ENCODE results near the gene GINS3.

GRCh38 chr16:57805246-57805681, 3.0 kb upstream of the KIFC3 start:
- RRBS, result no CpG with 5 or more reads among the region's 7 CpGs

DNA sequence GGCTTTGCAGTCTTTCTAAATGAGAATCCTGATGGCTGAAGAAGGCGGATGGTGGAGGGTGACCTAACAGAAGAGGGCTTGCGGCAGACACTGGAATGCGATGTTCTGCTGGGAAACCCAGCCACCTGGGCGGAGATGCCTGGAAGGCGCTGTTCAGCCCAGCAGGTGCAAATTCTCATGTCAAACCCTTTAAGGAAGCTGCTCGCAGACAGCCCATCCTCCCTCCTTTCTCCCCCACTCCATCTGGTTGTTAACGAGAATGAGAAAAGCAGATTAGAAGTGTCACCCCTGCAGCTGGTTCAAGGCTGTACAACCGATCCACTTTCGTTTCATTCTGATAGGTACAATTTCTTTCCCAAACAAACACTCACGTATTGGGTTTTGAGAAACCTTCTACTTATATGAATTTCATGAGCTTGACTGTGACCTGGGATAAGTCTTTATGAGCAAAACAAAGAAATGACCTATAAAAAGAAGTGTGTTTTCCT, 44.1 kb upstream of the KIFC3 start:
- RRBS, result no CpG with 5 or more reads among the region's 10 CpGs

GRCh38 chr16:57935908-57936269, 35.0 kb downstream of the CNGB1 start:
- RRBS, result no CpG with 5 or more reads among the region's 4 CpGs

GRCh38 chr16:57959735-57960077, 11.2 kb downstream of the CNGB1 start:
- RRBS, result 42% methylated on average over 2 of the region's 8 CpGs

- RRBS, result 49% methylated on average over 32 of the region's 65 CpGs
Measured at GRCh38 chr16:58024239-58025344, 962 bp upstream of the MMP15 start.

GRCh38 chr16:58038284-58038511, 12.6 kb downstream of the MMP15 start:
- RRBS, result no CpG with 5 or more reads among the region's 15 CpGs

DNA sequence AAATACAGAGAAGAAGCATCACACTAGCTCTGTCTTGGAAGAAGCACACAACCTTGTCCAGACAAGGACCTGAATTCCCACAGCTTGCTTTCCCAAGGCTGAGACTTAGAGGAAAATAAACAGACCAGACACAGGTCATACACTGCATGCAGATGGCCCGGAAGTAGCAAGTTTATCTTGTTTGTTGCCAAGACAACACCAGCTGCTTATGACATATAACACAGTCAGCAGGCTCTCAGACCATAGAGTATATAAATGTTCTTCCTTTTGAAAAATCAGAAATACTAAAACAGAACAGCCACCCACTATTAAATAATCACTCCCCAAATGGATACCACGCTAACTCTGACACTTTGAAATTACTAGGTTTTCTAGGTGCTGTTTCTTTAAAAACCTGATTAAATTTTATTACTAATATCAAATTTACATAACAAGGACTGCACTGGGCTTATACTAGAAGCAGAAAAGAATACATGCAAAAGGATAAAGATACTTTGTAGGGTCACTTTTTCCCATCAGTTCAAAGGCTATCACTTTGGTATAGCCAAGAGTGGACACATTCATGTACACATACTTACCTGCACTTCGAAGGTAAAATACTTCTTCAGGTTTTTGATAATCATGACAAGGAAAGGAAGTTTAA, 13.6 kb downstream of the CFAP20 start:
- RRBS, result no CpG with 5 or more reads among the region's 3 CpGs

DNA sequence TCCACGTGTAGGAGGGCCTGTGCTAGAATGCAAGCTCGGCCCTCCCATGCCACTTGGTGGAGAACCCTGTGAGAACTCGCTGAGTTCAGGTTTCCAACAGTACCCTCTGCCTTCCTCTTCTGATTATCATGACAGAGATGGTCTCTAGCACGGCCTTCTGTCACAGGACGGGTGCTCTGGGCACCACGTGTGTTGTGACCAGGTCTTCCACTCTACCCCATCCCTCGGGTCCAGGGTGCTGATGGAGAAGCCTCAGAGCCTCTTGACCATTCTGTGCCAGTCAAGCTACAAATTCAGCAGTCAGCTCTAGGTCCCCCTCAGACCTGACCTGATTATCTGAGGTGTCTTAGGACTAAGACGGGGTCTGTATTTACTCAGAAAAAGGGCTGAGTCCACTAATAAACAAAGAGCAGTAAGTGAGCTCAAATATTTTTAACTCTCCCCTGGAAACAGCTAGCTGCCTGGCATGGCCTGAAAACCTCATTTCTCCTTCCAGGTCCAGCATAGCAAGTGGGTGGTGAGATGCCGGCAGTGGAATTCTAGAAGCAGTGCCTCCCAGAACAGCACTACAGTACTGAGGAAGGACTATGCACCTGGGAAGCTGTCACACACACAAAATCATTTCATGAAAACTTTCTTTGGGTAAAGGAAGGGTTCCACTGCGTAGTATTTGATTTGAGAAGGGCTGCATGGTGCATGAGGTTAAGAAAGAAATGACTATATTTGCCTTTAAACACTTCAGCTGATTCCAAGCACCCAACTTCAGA, 29.4 kb upstream of the CFAP20 start:
- RRBS, result no CpG with 5 or more reads among the region's 10 CpGs

GRCh38 chr16:58318241-58318610, 23.4 kb upstream of the PRSS54 start:
- RRBS, result no CpG with 5 or more reads among the region's 7 CpGs

- RRBS, result no CpG with 5 or more reads among the region's 68 CpGs
Measured at GRCh38 chr16:58392127-58393189, at the start of gene GINS3. Gene GINS3 (plus strand): TSS chr16:58392471.

- RRBS, result no CpG with 5 or more reads among the region's 9 CpGs
Measured at GRCh38 chr16:58433860-58434511, 41.7 kb downstream of the GINS3 start.

DNA sequence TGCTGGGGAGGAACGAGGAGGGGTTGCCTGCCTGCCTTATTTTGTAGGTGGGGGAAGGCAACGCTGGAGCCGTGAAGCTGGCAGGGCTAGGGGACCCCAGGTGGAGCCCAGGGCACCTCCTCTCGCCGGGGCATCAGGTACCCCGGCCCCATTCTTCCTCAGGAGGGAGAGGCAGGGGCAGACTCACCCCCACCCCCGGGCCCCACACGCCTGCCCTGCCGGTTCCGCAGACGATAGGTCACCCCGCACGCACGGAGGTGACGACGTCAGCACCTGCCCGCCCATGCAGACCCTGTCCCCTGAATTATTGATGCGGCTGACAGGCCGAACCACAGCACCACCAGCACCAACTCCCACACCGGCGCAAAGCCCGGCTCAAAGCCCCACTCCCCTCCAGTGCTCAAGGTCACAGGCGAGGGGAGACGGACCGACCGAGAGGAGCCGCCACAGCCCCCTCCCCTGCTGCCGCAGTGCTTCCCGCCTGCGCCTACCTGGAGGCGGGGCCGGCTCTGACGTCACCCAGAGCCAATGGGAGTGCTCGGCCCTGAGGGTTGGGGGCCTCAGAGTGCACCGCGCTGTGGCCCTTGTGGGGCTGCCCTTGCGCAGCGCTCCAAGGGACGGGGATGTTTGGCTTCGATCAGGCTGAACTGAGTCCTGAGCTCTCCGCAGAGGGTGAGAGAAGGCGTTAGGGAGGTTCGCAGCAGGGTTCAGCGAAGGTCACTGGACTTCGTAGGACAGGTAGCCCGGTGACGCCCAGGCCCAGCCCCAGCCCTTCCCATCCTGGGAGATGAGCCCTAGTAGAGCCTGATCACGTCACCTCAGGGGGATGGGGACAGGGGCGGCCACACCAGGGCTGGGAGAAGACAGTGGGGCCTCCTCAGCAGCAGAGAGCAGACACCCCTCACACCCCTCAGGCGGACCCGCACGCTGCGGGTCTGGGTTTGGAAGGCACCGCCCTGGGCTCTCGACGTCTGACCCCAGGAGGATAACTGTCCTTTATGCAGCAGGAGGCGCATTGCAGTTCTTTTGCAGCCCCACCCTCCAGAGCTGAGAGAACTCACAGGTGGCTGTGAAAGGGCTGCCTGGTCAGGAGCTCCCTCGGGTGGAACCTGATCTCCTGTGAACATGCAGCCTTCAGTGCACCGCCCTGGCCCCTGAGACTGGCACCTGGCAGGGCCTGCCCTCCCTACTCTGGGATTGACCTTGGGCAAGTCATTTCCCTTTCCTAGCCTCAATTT, 1.4 kb downstream of the NDRG4 start:
- RRBS, result 17% methylated on average over 2 of the region's 59 CpGs

DNA sequence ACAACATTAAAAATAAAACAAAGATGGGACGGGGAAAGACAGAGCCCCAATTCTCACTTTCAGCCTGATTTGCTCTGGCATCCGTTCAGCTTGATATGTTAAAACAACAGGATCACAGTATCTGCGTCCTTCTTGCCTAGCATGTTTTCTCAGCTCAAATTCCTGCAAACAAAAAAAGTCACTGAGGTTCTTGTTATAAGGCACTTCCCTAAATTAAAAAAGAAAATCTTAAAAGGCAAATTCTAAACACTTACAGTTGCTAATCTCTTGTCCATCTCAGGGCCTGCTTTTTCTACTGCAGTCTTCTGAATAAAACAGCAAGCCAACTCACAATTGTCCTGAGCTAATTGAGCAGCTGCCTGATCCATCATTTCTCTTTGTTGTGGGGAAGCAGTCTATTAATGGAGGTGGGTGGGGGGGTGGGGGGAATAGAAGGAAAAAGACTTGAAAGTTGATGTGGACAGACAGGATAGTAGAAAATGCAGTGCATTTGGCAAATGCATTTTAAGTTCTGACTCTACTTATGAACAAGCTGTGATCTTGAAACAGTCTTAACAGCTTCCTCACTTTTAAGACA, 26.9 kb downstream of the SETD6 start:
- RRBS, result no CpG with 5 or more reads among the region's 3 CpGs

DNA sequence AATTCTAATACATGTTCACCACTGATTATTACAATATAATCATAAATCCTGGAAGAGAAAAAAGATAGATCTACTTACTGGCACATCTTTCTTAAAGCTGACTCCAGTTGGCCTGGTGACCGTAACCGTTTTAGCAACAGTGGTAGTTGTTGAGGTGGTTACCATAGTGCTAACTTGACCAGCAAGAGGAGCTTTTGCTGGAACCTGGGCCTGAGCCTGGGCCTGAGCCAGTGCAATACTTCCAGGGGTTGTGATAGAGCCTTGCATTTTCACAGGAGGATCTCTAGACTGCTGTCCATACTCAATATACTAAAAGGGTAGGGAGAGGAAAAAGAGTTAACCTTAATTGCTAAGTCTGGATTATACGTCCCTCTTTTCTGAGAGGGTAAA, 36.2 kb downstream of the SETD6 start:
- RRBS, result no CpG with 5 or more reads among the region's 3 CpGs

DNA sequence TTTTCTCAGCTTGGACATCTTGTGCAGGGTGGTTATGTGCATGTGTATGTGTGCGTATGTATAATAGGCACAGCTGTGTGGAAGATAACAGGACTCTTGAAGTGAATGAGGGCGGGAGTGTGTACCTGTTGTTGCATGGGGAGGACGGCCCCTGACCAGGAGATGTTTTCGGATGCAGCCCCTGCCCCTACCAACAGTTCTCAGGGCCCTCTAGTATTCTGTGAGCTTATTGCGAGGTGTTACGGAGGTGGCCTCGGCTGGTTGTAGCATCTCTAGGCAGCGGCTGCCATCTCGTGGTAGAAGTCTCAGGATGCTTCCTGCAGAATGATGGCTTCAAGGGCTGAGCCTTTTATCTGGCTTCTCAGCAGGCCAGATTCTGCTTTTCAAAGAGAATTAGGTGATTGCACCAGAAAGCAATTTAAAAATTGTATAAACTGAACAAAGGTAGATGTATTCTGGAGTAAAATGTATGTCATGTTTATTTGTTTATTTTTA, 22.2 kb upstream of the GOT2 start:
- RRBS, result no CpG with 5 or more reads among the region's 9 CpGs

DNA sequence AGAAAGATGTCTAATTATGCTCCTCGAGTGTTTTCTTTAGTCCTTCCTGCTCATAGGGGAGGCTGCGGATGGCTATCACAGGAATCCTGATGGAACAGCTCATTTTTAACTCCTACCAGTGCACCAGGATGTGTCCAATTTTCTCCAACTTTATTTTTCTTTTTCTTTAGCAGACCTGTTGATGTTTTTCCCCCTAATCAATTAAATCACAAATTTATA, 3.7 kb downstream of the CDH11 start:
- RRBS, result no CpG with 5 or more reads among the region's 2 CpGs

DNA sequence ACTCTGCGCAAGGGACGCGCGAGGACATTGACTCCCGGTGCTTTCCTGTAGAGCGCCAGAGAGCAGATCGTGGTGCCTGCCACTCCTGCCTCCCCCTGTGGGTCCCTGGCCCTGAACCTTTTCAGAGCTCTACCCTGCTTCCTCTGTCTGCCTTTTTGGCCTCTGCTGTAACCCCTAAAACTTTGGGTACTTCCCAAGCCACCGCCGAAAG, 2.0 kb upstream of the CDH11 start:
- RRBS, result no CpG with 5 or more reads among the region's 9 CpGs

GRCh38 chr16:65187951-65188265, 66.0 kb upstream of the CDH11 start:
- RRBS, result no CpG with 5 or more reads among the region's 6 CpGs

DNA sequence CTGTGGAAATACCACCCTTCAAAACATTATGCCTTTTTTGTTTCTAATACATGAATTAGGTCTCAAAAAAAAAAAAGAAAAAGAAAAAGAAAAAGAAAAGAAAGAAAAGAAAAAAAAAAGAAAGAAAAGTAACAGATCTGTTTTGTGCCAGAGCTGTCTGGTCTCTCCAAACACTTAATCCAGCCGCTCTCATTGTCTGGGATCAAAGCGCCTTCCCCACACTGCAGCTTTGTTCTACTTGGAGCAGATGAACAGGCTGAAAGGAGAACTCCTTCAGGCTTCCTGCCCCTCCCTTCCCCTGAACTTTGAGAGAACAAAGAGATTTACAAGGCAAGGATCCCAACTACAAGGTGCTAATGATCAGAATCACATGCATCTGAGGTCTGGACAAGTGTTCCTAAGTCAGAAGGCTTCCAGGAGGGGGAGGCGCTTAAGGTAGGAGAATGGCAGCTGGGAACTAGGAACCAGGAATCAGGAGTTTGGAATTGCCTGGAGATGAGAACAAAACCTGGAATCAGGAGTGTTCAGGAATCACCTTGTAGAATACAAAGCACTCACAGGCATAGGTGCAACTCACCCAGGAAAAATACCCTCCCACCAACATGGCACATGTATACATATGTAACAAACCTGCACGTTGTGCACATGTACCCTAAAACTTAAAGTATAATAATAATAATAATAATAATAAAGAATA, 606.3 kb upstream of the CDH11 start:
- RRBS, result no CpG with 5 or more reads among the region's 4 CpGs

Data from SK-N-MC (cell line).